Fibroblast of villous mesenchyme (primary cell): ENCODE results near the genes DHX32 and C10orf90.

DNA sequence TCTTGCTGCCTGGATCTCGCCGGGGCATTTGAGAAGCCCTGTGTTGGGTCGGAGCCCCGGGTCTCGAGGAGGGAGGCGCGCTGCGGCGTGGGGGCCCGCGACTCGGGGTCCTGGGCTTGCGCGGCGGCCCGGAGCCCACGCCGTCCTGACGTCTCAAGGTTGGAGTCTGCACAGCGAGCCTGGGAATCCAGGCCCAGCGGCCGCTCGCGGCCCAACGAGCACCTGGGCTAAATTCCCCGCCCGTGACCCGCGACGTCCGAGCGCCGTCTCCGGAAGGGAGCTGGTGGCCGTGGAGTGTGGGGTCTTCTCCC lies 133.8 kb upstream of the CTBP2 start:
- CAGE, long polyA plus RNA = no peak

- CAGE, long polyA plus RNA = no peak
Observed at GRCh38 chr10:125662008-125662461, 20.9 kb downstream of the TEX36 start.

DNA sequence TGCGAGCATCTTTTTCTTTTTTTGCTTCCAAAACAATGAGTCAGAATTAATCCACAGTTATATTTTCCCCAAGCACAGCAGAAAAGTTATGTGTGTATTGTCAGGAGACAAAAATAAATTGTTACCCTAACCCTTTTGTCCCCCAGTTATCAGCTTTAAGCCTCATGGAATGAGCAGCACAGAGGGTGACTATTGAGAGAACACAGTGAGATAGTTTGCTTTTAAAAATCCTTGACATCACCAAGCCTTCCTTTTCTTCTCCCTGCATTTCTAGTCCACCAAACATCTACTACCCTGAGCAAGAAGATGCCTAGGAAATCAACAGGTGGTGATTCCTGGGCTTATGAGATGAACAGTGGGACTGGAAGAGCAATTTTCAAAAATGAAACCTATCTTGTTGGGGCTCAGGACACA lies 27.9 kb downstream of the BCCIP start:
- CAGE, long polyA plus RNA = no peak

GRCh38 chr10:125880440-125881529 lies at the start of gene DHX32:
Gene DHX32, minus strand, starts transcription at chr10:125881292.
- CAGE, long polyA plus RNA = no peak

DNA sequence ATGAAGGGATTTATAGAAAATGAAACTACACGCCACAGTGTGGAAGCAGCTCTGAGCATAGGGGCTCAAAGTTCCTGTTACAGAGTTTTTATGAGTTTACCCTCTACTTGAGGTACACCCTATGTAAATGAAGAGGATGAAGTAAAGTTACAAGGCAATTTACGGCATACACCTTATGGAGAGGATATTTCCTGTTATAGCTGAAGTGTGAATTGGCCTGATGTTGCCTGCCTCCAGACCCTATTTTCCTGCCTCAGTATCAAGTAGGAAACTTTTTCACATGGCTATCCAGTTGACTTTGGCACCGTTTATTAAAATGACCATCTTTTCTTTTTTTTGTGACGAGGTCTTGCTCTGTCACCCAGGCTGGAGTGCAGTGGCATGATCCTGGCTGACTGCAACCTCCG lies 33.4 kb downstream of the FANK1 start:
- CAGE, long polyA plus RNA = no peak

GRCh38 chr10:126049655-126050130 lies 153.3 kb downstream of the FANK1 start:
- CAGE, long polyA plus RNA = no peak

GRCh38 chr10:126058521-126058994 lies 162.2 kb downstream of the FANK1 start:
- CAGE, long polyA plus RNA = no peak

DNA sequence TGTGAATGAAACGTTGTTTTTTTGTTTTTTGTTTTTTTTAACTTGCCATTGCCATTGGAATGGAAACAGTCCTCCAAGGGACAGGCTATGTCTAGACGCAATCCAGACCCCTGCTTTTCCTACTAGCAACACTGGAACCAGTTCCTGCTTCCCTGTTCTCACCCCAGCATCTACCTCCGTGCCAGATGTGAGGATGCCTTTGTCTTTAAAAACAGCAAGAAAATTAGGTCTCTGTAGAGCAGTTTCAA lies 123.6 kb downstream of the ADAM12 start:
- CAGE, long polyA plus RNA = no peak

- CAGE, long polyA plus RNA = no peak
Observed at GRCh38 chr10:126670086-126670758, at the start of gene C10orf90. Gene C10orf90, minus strand, starts transcription at chr10:126670693.

DNA sequence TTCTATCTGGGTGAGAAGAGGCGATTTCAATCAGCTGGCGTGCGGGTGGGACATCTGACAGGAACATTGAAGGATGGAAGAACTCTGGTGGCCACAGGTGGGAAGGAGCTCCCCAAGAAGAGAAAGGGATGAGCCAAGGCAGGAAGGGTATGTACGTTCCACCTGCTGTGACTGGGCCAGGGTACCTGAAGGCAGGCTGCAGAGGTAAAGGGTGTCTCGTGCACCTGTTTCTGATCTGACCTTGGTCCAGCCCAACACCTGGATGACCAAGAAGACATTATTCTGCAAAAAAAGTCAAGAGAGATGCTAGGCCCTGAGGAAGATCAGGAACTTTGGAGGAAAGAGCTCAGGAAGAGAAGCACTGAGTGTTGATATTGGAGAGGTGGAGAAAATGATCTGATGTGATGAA lies 38.3 kb upstream of the DOCK1 start:
- CAGE, long polyA plus RNA = no peak

DNA sequence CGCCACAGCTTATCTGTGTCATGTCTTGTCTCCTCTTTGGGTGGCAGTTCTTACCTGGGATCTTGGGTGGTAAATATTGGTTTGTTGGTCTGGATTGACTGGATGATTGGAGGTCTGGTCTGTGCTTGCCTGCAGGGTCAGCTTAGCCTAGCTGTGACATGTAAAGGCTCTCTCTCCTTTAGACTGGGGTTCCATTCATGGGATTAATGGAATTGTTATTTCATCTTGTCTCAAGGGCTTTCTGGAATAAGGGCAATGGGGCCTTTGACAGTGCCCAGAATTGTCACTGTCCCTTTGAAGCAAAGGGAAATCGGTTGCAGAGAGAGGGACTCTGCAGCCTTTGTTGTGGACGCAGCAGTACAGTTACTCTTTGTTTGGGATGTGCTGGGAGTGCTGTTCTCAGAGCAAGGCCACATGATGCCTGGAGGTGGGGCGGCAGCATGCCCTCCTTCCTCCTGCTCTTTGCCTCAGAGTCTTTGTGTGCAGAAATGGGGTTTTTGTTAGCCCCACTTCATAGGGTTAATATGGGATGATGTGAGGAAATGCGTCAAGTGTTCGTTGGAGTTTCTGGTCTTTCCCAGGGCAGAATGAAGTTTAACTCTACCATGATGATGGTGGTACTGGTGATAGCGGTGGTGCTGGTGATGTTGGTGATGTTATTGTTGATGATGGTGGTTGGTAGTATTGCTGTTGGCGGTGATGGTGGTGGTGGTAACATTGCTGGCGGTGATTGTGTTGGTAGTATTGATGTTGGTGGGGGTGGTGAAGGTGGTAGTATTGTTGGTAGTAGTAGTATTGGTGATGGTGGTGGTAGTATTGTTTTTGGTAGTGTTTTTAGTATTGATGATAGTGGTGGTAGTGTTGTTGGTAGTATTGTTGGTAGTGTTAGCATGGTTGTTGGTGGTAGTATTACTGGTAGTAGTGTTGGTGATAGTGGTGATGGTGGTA lies 45.3 kb downstream of the DOCK1 start:
- CAGE, long polyA plus RNA = no peak

DNA sequence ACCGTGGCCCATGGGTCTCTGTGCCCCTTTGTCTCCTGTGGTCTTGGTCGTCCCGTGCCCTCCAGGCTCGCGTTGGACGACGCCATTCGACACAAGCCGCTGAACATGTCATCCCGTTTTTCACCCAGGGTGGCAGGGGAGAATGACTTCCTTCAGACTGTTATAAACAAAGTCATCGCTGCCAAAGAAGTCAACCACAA lies 106.8 kb downstream of the DOCK1 start:
- CAGE, long polyA plus RNA = no peak

GRCh38 chr10:127145085-127145483 lies 51.3 kb downstream of the INSYN2A start:
- CAGE, long polyA plus RNA = no peak

DNA sequence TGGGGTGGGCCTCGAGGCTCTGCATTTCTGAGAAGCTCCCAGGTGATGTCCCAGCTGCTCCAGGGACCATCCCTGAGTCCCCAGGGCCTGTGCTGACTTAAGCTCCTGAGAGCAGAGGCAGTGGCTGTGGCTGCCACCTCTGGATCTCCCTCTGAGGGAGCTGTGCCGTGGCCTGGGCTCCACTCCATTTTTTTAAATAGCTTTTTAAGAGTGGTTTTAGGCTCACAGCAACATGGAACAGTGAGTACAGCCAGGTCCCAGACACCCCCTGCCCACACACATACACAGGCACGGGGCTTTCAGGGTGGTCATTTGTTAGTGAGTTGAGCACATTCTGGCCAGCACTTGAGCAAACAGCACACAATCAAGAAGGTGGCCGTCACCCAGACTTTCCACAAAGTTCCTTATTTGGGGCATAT lies 156.8 kb upstream of the NPS start:
- CAGE, long polyA plus RNA = no peak

DNA sequence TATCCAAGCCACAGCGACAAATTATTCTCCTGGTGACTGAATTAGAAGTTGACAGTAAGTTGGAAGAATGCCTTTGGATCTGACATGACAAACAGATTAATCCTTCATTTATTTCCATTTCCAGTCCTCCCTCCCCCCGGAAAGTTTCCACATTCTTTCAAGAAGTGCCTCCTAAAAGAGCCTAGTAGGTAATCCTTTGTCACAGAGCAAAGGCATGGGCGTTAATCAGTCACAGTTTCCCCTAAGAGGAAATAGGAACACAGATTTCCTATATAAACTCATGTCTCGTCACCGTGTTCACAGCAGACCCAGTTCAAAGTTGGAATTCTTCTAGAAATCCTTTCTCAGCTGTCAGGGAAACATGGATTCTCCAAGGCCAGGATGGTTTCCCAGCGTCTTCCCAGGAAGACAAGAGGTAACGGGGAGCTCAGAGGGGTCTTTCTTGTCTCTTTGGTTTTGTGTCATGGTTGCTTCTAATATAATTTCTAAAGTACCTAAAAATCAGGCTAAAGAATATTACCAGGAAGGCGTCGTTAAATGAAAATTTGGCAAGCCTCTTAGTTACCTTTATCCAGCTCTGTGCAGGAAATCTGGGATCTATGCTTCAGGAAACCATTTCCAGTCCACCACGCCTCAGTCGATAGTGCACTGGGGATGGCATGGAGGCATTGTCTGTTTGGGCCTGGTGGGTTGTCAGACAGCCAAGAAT lies 80.2 kb downstream of the PTPRE start:
- CAGE, long polyA plus RNA = no peak

GRCh38 chr10:128018135-128018710 lies 108.0 kb downstream of the MKI67 start:
- CAGE, long polyA plus RNA = no peak

- CAGE, long polyA plus RNA = no peak
Observed at GRCh38 chr10:128047242-128048065, 78.8 kb downstream of the MKI67 start.

- CAGE, long polyA plus RNA = no peak
Observed at GRCh38 chr10:128049326-128049503, 77.0 kb downstream of the MKI67 start.

- CAGE, long polyA plus RNA = no peak
Observed at GRCh38 chr10:128049504-128050659, 76.3 kb downstream of the MKI67 start.

GRCh38 chr10:128062802-128063551 lies 63.2 kb downstream of the MKI67 start:
- CAGE, long polyA plus RNA = no peak